Daoy (cell line): Measurements from ENCODE around the genes NIF3L1 and TRAK2.

DNA sequence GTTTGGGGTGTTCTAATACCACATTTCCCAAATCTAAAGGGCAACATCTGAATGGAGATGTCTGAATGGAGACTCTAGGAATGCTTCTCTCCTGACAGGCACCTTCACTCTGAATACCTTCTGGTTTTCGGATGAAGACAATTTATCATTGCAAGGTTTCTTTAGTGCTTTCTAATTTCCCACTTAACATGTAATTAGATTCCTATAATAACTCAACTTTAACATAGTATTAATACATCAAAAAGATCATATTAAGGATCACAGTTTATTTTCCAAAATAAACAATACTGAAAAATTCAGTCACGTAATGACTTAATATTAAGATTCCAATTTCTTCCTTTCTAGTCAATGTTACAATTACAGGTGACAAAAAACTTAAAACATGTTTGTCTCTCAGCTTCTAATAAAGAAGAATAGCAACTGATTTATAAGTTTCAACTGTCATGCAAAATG, 11.9 kb downstream of the SATB2 start:
- RAMPAGE, long total RNA = no peak

DNA sequence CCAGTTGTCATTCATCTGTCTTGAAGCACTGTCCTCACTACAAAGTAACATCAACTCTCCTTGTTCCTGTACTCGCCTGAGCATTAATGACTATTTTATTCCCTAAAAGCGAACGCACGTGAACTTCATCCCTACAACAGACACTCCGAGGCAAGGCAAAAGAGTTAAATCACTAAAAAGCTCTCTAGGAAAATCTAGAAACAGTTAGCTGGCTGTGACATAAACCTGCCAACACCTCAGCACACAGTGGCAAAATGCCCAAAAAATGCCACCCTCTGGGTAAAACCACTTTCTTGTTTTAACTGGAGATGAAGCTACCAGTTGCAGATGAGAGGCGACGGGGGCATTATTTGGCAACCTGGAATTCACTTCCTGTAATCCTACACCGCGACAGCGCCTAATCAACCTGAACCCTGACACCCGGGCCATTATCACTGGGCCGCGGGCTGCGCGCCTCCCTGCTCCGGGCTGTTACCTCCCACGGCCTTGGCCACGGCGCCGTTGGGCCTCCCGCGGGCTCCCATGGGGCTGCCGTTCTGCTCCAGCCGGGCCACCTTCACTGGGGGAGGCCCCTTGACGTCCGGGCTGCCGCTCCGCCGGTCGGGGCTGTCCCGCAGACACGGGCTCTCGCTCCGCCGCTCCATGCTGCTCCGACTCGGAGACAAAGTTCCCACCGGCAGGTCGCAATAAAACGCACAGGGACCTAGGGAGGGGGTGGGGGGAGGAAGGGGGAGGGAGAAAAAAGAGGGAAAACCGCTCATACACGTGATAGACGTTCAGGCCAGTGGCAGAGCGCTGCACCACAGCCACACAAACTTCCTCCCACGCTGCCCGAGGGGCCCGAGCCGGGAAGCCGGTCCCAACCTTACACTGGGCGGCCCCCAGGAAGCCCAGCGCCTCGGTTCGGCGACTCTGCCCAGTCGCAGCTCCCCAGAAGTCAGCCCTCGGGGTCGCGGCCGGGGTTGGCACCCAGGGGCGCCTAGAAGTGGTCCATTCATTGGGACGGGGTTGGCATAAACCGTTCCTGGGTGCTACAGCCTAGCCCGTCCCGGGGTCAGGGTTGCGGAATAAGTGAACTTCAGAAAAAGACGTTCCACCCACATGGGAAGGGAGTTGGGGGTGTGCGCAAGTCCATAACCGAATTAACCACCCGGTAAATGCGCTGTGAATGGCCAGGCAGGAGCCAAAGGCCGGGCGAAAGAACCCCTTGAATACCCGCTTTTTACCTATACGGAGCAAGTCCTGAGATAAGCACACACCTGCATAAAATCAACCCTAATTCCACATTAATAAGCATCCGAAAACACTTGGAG, 1.9 kb downstream of the SATB2 start:
- RAMPAGE, long total RNA = no peak

GRCh38 chr2:199489173-199489578, 31.4 kb upstream of the SATB2 start:
- RAMPAGE, long total RNA = no peak

GRCh38 chr2:199851431-199851844, 446 bp upstream of the FTCDNL1 start:
- RAMPAGE, long total RNA = no peak

DNA sequence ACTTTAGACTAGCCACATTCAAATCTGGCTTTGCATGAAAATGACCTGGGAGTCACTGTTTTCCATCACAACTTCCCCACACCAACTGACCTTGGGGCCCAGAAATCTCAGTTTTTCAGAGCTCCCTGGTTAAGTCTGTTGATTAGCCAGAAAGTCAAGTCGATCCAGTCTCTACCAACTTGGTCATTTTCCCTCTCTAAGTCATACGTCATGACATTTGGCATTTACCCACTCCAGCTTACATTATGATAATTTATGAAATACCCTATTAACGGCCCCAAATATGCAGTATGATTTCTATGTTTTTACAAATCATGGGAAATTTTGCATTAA, 76.9 kb downstream of the SPATS2L start:
- RAMPAGE, long total RNA = no peak

DNA sequence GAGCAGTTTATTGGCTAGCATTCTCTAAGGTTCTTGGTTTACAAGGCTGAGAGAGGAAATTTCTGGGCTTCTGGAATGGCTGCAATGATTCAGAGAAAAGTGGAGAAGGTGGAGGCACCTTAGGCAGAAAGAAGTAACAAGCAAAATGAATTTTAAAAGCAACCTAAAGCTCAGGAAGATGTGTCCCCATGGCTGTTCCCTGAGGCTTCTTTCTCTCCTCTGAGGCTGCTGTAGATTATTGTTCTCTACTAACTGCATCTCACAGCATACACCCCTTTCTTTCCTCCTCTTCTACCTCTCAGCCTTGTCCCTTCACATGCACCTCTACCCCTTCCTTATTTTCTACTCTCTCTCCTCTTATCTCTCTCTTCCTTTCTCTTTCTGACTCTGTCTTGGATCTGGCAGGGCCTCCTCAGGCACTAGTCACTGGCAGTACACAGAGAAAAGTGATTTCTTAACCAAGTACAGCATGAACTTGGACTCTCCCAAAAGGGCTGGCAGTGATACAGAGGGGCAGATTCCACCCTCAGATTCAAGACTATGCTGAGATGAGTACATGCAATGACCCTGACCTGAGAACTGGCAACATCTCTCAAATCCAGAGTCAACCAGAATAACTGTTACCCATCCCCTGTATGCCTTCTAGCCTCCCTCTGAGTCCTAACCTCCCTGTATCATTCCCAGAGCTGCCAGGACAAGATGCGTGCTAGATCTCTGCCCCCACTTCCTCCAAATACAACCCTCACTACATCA, 4.2 kb downstream of the AOX1 start:
- RAMPAGE, long total RNA = no peak

DNA sequence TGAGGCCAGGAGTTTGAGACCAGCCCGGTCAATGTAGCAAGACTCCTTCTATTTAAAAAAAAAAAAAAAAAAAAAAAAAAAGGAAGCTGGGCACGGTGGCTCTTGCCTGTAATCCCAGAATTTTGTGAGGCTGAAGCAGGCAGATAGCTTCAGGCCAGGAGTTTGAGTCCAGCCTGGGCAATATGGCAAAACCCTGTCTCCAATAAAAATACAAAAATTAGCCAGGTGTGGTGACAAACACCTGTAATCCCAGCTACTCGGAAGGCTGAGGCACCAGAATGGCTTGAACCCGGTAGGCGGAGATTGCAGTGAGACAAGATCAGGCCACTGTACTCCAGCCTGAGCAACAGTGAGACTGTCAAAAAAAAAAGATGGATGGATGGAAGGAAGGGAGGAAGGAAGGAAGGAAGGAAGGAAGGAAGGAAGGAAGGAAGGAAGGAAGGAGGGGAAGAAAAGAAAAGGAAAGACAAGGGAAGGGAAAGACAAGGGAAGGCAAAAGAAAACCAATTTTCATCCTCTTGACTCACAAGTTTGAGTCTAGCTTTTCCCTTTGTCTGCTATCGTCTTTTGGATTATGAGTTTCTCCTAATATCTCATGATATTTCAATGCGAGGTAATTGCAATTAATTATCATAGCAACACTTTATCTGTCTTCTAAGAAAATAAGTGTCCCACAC, 44.5 kb downstream of the AOX1 start:
- RAMPAGE, long total RNA = no peak

- RAMPAGE, long total RNA = no peak
Measured at GRCh38 chr2:200705268-200705831, 106.4 kb upstream of the BZW1 start.

- RAMPAGE, long total RNA = no peak
Measured at GRCh38 chr2:200741842-200742269, 69.9 kb upstream of the BZW1 start.

DNA sequence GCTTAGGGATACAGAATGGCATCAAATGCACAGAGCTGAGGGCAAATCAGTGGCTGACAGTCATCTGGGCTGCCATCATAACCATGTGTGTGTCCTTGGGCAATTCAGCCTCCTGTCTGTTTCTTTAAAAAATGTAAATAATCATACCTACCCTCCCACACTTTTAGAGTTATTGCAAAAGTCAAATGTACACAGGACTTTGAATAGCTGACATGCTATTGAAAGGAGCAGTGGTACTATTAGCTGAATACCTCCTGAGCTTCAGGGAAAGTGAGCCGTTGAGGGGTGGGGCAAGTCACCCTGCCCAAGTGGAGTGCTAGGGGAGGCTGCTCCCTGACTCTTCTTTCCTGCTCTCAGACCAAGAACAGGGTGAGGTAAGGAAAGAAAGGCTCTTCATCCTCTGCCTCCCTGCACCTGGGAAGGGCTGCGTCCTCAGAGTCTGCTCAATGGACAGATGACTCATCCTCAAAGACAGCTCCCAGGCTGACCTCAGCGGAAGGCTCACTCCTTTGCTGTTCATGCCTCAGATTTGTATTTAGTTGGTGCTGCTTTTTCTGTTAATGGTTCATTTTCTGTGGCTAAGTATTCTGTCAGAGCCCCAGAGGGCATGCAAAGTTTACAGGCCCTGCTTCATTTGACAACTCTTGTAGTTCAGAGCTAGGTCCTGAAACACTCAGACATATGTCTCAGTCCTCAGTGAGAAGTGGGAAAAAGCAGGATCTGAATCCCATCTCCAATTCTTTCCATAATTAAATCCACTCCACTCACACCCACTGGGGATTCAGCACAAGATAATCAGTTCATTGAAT, 54.8 kb upstream of the BZW1 start:
- RAMPAGE, long total RNA = no peak

DNA sequence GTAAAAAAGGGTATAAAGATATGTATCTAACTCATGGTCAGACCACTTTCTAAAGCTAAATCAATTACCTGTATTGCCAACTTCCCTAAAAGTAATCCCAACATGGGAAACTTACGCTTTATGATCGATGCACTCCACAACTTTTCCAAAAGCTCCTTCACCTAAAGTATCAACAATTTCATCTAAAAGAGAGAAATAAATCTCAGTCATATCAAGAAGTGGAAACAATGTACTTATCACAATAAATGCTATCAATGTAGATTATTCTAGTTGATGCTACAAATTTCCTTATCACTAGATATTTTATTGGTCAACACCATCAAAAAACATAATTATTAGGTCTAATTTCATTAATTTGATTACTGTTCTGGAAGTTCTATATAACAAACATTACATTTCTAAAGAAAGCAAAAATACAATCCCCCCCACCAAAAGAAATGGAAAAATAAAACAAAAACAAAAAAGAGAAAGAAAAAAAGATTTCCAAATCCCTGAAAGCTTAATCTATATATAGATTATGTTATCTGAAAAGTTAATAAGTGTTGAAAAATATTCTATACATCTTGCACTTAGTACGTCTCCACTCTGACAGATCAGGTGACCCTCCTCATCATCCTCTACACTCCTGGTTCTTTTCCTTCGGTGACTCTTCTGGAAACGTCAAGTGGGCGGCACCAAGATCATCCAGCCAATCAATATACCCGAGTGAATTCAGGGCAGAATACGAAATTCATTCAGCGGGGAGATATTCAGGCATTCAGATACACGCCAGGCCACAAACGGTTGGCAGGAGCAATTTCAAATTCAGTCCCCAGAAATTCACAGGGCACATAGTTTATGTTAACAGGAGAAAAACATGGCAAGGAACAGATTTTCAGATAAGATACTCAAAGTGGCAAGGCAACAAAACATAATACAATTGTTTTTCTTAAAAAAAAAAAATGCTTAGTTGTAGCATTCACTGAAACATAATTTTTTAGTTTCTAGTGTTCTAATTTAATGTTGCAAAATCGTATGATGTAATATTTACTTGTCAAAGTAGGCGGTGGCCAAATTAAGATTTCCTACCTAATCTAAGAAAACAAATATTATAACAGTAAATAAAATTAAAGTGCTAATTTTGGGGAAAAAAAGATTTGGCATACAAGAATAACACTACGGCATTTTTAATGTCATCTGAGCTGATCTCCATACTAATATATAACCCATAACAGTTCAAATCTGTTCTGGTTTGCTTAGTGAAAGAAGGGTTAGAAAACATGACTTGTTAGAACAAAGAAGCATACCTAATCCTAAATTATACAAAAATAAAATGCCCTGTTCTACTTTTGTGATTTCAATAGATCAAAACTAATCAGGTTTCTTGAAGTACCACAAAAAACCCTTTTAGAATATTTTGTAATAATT, 4.4 kb downstream of the CLK1 start:
- RAMPAGE, long total RNA = no peak

- RAMPAGE, long total RNA = start-site peak on the minus strand at chr2:200889020-200889067, 104 and 29 reads in 2 replicates; start-site peak on the plus strand at chr2:200889381-200889439, 90 and 23 reads in 2 replicates
Measured at GRCh38 chr2:200888734-200889802, at the start of gene NIF3L1. TSS of gene NIF3L1 (plus strand) at chr2:200889371.

- RAMPAGE, long total RNA = no peak
Measured at GRCh38 chr2:200968072-200968892, 4.8 kb upstream of the ORC2 start.

DNA sequence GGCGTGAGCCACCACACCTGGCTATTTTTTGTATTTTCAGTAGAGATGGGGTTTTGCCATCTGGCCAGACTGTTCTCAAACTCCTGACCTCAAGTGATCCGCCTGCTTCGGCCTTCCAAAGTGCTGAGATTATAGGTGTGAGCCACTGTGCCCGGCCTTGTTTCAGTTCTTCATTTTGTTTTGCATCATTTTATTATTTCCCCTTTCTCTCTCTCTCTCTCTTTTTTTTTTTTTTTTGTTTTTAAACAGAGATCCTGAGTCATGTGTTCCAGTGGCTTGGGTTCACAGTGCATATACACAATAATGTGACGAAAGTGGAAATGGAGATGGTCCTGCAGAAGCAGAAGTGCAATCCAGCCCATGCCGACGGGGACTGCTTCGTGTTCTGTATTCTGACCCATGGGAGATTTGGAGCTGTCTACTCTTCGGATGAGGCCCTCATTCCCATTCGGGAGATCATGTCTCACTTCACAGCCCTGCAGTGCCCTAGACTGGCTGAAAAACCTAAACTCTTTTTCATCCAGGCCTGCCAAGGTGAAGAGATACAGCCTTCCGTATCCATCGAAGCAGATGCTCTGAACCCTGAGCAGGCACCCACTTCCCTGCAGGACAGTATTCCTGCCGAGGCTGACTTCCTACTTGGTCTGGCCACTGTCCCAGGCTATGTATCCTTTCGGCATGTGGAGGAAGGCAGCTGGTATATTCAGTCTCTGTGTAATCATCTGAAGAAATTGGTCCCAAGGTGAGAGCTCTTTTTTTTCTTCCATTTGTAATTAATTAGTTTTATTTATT, 26.1 kb downstream of the CASP10 start:
- RAMPAGE, long total RNA = no peak

DNA sequence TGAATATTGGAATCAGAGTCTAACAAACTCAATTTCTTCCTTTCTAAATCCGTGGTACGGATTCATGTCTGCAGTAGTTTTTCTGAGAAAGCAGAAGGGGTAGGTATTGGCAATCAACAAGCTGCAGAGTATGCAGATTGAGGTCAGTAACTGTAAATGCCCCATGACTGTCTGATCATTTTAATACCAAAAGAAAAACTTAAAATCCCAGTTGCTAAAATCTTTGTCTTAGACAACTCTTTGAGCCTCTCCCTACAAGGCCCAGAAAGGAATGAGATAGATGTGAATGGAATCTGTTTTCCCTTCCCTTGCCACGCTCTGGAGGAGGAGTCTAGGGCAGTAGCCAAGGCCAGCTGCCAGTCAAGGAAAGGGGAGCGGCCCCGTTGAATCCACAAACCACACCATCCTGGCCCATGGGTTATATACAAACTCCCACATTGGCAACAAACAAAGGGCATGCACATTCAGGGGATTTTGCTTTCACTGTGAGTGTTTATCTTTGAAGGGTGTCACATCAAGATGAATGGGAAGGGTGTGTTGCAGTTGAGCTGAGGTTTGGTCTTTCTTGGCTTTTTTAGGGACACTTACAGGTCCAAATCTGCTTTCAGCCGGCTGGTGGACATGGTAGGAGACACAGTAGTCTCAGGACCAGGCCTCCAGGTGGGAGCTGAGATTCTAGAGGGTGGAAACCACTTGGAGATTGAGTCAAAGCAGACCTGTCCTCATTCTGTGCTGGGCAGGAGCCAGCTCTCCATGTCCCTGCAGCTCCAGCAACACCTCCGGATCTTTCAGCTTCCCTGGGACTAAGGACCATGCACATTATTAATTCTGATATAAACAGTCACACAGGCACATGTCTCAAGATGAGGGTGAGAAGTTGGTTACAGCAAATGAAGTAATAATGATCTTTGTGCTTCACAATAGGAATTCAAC, 5.9 kb upstream of the CASP8 start:
- RAMPAGE, long total RNA = no peak

DNA sequence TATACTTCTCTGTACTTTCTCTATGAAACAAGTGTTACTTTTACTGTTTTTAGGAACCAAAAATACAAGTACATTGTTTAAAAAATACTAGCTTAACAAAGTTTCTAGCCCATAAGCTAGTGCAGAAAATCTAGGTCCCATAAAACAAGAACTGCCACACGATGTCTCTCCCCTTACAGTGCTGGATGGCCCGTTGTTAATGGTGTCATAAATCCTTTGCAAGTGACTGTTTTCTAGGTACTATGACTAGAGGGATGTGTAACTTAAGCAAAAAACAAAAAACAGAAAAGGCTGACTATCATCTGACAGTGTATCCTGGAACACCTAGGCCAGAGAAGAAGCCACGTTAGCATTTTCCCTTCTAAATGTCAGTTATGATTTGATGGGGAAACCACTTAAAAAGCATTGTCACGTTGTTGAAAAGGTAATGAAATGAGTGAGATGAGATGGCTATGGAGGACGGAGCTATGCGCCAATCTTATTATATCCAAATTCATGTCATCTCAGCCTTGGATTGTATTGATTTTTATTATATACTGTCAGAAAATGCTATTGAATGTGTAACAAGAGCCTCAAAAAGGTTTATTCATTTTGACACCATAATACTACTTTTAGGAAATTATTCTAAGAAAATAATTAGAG, 2.4 kb downstream of the CASP8 start:
- RAMPAGE, long total RNA = no peak

GRCh38 chr2:201450680-201451827, at the start of gene TRAK2:
TSS of gene TRAK2 (minus strand) at chr2:201451458.
- RAMPAGE, long total RNA = start-site peak on the minus strand at chr2:201451413-201451550, 20 and 10 reads in 2 replicates

DNA sequence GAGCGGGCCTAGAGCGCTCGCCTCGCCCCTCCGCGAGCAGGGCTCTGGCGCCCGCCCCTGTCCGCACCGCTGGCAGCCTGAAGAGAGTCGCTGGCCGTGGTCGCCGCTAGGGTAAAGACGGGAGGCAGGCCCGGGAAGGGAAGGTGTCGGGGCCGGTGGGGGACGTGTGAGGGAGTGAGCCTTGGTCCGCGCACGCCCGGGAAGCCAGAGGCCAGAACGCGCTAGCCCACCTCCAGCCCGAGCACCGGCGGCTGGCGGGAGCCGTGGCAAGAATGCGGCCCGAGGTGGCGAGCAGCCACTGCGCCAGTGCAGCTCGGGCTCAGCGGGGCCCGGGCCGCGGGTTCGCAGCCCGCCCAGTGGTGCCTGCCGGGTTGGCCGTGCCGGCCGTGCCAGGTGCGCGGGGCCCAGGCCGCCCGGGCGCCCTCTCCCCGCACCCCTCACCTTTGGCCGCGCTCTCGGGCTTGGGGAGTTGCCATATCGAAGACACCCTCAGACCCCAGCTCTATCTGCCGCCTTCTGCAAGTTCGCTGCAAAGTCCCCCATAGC, 361 bp downstream of the STRADB start:
- RAMPAGE, long total RNA = no peak

DNA sequence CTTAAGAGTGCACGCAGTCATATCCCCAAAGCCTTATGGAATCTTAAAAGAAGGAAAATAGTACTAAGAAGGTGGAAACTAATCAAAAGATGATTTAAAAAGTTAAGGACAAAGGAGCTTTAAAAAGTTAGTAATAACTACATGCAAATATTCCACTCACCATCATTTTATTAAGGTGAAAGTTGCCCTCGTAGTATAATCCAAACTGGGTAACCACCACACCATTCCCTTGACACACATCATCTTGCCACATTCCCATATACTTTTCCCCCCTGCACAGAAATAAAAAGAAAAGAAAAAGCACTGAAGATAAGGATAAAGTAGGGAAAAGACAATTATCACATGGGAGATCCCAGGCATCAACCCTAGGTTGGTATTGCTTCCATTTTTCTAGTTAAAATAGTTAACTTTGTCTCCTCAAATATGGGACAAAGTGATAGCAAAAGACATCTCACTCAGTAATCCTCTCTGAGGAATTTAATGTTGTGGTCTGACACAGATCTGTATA, 24.8 kb upstream of the MPP4 start:
- RAMPAGE, long total RNA = no peak

DNA sequence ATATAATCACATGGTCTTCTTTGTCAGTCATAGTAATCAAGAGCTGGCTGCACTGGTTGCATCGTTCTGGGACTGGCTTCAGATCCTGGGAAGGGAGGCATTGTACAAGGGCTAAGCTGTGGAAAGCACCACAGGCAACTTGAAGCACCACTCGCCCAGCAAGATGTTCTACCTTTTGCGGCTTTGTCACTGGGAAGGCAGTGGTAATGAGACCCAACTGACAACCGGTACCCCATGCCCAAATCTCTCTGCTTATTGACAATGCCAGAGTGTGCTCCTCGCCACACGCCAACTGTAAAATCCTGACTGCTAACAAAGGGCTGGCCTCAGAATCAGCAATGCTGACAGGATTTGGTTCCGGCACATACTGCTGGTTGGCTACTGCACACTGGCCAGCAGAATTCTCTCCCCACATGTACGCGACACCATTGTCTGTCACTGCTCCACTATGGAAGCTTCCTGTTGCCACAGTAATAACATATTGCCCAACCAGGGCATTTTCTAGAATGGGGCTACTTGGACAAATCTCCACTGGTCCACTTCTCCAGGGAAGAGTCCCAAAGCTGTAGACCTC, 19.4 kb downstream of the ALS2 start:
- RAMPAGE, long total RNA = no peak